Temporal lobe (tissue), 2 donors: ENCODE measurements around a stretch of chr9.

GRCh38 chr9:38226595-38227499, 157.8 kb upstream of the SHB start:
- RAMPAGE, long total RNA, result no peak

DNA sequence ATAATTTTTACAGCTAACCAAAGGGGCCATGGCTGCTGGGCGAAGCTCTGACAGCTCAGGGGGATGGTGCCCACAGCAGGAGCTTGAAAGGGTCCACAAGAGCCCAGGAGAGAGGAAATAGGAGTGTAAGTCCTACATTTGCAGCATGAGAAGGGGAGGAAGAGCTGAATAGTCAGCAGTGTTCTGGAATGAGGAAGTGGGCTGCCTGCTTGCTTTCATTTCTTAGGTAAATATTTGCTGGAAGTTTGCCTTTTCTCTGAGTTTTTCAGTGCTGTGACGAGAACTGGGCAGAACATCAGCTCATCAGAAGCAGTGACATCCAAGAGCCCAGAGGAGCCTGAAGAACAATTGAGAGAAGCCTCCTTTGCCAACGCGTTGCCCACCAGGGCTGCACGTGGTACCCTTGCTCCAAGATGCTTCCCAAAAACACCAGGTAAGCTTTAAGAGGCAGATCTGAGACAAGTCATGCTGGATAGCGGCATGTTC, 13.2 kb upstream of the IGFBPL1 start:
- RAMPAGE, long total RNA, result no peak

- RAMPAGE, long total RNA, result no peak
Measured at GRCh38 chr9:39874290-39874563, 518.8 kb downstream of the SPATA31A1 start.

DNA sequence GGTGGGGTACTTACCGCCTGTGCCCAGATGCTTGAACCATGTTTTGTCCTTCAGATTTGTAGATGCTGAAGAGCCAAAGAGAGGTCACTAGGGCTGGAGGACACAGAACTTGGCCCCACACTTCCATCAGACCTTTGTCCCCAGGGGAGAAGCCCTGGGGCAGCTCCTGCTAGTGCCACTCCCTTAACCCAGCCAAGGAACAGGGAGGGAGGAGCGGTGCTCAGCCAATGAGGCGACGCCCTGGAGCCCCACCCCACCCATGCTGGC, 631.0 kb downstream of the FOXD4L6 start:
- RAMPAGE, long total RNA, result no peak

- RAMPAGE, long total RNA, result no peak
Measured at GRCh38 chr9:62798686-62799680, 1609.1 kb downstream of the SPATA31A7 start.

DNA sequence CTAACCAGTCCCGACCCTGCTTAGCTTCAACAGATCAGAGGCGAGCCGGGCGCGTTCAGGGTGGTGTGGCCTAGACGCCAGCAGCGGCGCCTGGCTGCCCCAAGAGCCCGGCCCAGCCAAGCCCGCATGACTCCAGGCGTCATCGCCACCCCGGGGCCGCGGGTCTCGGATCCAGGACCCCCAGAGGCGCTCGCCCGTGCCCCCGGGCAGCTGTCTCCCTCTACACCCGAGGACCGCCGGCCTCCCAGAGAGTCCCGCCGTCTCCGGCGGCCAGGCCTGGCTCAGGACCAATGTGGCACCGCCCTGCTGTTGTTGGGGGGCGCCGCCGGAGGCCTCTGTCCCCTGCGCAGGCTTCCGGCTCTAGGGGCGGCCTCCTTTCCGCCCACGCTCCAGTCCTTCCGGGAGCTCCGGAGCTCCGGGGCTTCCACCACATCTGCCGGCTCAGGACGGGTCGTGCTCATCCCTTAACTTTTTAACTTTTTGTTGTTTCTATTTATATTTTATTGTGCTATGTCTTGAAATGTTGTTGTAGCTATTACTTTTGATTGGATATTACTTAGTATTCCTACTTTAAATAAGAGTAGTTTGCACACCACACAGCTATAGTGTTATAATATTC, 1612.6 kb downstream of the SPATA31A7 start:
- RAMPAGE, long total RNA, result no peak

- RAMPAGE, long total RNA, result no peak
Measured at GRCh38 chr9:62830956-62831227, 1641.1 kb downstream of the SPATA31A7 start.

DNA sequence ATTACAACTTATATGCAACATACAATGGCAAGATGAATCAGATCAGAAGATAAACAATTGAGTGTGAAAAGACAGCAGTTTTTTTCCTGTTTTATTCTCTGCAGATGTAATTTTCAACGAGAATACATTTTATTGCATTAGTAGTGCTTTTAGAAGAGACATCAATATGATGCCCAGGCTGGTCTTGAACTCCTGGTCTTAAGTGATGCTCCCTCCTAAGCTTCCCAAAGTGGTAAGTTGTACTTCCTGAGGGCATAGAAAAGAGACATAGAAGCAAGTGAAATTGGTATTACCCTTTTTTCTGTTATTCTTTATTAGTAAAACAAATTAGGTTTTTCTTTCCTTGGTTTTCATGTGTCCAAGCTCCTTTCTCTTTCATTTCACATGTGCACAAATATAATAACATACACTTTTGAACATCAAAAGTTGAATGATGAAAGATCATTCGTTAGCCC, 1759.3 kb downstream of the SPATA31A7 start:
- RAMPAGE, long total RNA, result no peak

GRCh38 chr9:63385413-63386027, 1899.5 kb downstream of the FOXD4L5 start:
- RAMPAGE, long total RNA, result no peak

DNA sequence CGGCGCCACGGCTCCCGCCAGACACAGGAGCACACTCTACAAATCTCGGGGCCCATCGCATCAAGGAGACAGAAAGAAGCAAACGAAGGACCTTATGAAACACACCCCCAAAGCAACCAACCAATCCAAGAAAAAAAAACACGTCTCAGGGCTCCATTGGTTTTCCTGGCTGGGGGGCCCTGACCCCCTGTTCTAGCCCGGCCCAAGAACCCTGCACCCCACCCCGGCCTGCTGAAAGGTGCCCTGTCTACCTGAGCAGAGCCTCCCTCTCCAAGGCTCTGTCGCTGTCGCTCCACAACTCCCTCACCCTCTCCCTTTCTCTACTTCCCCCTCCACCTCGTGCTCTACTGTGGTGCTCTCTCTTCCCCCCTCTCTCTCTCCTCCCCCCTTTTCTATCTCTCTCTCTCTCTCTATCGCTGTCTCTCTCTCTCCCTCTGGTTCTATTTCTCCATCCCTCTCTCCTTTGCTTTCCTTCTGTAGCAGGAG, 1471.1 kb downstream of the FOXD4L5 start:
- RAMPAGE, long total RNA, result no peak

DNA sequence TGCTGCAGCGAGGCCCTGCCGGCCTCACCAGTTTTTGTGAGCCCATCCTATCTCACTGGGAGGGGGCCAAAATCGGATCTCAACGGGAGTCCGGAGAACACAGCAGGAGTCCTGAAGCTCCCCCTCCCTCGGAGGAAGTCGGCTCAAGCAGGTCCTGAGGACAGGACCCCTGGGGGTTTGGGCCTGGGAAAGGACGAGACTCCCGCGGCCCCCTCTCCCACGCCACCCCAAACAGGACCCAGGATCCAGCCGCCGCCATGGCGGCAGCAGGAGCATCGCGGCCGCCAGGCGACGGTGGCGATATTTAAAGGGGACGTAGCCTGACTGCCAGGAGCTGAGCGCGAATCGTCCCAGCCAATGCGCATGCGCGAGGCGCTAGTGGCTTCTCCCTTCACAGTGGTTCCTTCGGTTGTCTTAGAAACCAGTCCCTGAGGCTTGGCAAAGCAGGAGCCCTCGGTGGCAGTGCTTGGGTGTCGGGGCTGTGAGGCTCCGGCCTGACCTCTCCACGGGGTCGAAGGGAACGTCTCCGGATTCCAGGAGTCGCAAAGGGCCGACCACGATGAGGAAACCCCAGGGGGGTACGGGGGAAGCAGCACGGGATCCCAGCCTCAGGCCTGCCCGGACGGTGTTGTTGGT, 101.7 kb upstream of the FOXD4L5 start:
- RAMPAGE, long total RNA, result no peak

GRCh38 chr9:65811244-65811874, 74.4 kb downstream of the FOXD4L4 start:
- RAMPAGE, long total RNA, result no peak

GRCh38 chr9:66269355-66270194, 532.6 kb downstream of the FOXD4L4 start:
- RAMPAGE, long total RNA, result no peak

- RAMPAGE, long total RNA, result no peak
Measured at GRCh38 chr9:68546501-68547063, 5.9 kb upstream of the TMEM252 start.

GRCh38 chr9:68740327-68740980, 35.4 kb downstream of the PIP5K1B start:
- RAMPAGE, long total RNA, result no peak

DNA sequence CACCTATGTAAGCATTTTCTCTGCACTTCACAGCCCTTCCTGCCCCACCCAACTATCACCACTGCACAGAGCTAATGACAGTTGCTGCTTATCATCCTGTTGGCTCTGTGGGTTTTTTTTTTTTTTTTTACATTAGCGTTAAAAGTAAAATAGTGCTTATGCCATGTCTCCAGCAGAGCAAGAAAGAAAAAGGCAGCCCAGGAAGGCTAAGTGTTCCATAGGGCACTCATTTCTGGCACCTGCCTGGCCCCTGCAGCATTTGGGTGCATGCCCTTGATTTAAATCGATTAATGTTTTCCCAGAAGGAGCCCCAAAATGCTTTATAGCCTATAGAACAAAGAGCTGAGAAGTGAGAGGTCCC, 6.0 kb upstream of the PRKACG start:
- RAMPAGE, long total RNA, result no peak

DNA sequence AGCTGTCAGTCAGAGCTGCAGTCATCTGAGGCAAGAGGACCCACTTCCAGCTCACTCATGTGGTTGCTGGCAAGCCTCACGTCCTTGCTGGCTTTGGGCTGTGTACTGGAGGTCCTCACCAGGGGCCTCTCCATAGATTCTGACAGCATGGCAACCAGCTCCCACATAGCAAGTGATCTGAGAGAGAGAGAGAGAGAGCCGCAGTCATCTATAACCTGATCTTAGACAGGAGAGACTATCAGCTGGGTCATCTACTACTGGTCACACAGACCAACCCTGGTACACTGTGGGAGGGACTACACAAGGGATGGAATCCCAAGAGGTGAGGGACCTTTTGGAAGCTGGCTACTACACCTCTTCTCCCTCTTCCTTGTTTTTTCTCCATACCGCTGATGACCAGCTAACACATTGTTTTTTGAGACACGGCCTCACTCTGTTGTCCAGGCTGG, 10.7 kb upstream of the PRKACG start:
- RAMPAGE, long total RNA, result no peak

- RAMPAGE, long total RNA, result no peak
Measured at GRCh38 chr9:69187257-69187858, 13.3 kb downstream of the TJP2 start.

DNA sequence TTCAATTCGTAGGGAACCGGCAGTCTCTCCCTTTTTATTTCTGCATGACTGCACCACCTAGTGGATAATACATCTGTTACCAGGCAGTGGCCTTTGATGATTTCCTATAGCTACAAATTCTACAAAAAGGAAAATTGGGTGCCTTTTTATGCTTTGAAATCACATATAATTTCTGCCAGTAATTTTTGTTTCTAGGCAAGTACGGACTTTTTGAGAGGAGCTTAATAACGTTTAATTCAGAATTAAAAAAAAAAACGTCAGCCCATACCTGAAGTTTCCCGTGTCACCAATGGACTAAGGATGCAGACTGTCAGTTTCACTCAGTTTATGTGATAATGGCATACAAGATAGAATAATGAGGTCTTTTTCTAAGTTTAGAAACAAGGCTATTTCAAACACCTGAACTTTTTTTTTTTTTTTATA, 19.2 kb downstream of the TJP2 start:
- RAMPAGE, long total RNA, result no peak

DNA sequence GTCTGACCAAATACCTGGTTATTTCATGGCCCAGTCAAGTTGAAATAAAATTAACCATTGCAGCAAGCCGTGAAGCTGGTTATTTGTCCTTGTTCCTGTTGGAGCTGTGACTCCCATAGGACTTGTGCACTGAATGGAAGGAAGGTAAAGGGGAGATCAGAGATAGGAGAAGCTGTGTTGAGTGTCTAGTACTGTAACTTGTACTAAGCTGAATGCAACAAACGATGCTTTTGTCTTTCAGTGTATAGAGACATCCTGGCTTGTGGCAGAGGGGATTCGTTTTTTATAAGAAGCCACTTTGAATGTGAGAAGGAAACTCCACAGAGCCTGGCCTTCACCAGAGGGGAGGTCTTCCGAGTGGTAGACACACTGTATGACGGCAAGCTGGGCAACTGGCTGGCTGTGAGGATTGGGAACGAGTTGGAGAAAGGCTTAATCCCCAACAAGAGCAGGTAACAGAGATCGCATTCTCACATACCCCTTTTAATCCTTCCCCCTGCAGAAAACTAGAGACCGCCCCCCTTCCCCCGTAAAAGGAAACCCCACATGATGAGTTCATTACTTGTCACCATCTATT, 61.8 kb downstream of the TJP2 start:
- RAMPAGE, long total RNA, result no peak